Hair follicle dermal papilla cell (primary cell): ENCODE results near the genes SVOP and ANAPC7.

GRCh38 chr12:108858372-108859082 lies 1.1 kb upstream of the SSH1 start:
- CAGE, long polyA plus RNA = no peak

GRCh38 chr12:109020574-109021439 lies at the start of gene SVOP:
Gene SVOP (minus strand): TSS chr12:109021068.
- CAGE, long polyA plus RNA = no peak

- CAGE, long polyA plus RNA = no peak
These were observed 46.7 kb downstream of the ACACB start for GRCh38 chr12:109163119-109163445.

DNA sequence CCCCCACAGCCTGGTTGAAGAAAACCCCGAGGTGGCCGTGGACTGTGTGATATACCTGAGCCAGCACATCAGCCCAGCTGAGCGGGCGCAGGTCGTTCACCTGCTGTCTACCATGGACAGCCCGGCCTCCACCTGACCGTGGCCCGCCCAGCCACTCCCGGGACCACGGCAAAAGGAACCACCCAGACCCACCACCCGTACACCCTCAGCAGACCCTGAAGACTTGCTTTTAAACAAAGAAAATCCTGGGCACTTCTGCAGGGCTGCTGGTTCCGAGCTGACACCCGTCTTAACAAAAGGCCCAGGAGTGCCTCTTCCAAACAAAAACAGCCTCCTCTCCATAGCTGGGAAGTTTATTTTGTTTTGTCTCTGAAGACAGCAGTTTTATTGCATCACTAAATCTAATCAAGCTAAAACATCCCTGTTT lies 42.8 kb downstream of the FOXN4 start:
- CAGE, long polyA plus RNA = no peak

- CAGE, long polyA plus RNA = no peak
These were observed 32.8 kb downstream of the UBE3B start for GRCh38 chr12:109510129-109510657.

GRCh38 chr12:109567355-109567772 lies 5.9 kb downstream of the MMAB start:
- CAGE, long polyA plus RNA = no peak

DNA sequence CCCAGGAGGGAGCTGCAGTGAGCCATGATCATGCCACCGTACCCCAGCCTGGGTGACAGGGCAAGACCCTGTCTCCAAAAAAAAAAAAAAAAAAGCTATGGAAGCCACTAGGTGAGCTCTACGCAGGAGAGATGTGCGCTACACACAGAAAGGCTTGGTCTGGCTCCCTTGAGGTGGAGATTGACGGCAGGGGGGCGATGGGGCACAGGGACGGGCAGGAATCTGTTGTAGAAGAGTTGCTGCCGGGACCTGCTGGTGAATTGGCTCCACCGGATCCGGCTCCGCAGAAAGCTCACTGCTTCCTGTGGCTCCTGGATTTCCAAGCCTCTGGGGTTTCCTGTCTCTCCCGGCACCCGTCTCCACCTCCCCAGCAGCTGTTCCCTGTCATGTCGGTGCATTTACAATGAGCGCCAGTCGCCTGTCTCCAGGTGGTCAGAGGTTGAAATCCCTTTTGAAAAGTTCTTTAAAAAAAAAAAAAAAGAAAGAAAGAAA lies 20.6 kb downstream of the FAM222A start:
- CAGE, long polyA plus RNA = no peak

GRCh38 chr12:109736477-109736928 lies 22.9 kb downstream of the FAM222A start:
- CAGE, long polyA plus RNA = no peak

DNA sequence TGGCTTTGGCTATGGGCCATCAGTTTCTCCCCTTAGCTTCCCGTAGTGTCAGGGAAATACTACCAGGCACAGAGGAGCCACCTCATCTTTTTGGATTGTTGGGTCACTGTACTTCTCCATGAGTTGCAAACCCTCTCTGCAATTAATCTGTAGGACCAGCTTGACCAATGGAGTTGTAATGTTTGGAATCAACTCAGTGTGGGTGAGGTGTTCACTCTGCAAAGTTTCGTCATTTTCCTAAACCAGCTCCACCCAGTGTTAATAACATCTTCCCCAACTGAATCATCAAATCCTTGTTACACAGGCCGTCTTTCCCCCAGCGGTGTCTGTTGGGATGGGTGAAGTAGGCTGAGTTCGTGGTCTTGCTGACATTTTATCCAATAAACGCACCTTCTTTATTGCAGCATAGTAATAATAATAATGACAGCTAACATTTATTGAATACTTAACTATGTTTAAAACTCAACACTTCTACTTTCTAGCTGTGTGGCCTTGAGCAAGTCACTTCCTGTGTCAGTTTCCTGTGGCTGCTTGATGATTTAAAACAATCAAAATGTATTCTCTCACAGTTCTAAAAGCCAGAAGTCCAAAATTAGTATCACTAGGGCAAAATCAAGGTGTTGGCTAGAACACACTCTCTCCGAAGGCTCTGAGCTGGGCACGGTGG lies 8.1 kb upstream of the GLTP start:
- CAGE, long polyA plus RNA = no peak

GRCh38 chr12:109948022-109949040 lies 47.8 kb downstream of the GIT2 start:
- CAGE, long polyA plus RNA = no peak

DNA sequence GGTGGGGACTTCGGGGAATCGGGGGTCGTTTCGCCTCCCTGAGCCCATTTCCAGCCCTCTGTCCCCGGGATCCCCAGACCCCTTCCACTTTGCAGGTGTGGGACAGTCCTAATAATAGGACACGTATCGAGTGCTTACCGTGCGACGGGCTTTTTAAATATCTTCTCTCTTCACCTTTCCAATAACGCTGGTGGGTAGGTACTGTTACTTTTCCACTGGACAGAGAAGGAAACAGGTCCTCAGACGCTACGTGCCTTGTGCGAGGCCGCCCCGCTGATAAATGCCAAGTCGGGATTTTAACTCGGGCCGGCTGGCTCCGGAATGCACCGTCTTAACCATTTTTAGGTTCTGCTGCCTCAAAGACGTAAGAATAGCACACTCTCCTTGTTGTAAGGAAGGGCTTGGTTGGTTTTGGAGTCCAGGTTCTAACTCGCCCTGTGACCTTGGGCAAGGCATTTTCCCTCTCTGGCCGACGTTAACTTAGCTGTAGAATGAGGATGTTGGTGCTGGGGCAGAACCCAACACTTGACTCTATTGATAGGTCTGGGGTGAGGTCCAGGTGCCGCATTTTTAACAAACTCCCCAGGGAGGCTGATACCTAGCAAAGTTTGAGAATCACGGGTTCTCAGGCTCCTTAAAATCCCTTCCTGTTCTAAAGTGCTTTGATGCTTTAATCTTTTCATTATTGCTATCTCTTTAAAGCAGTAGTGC lies 739 bp downstream of the ANKRD13A start:
- CAGE, long polyA plus RNA = no peak

GRCh38 chr12:110011958-110012660 lies 12.9 kb downstream of the ANKRD13A start:
- CAGE, long polyA plus RNA = no peak

DNA sequence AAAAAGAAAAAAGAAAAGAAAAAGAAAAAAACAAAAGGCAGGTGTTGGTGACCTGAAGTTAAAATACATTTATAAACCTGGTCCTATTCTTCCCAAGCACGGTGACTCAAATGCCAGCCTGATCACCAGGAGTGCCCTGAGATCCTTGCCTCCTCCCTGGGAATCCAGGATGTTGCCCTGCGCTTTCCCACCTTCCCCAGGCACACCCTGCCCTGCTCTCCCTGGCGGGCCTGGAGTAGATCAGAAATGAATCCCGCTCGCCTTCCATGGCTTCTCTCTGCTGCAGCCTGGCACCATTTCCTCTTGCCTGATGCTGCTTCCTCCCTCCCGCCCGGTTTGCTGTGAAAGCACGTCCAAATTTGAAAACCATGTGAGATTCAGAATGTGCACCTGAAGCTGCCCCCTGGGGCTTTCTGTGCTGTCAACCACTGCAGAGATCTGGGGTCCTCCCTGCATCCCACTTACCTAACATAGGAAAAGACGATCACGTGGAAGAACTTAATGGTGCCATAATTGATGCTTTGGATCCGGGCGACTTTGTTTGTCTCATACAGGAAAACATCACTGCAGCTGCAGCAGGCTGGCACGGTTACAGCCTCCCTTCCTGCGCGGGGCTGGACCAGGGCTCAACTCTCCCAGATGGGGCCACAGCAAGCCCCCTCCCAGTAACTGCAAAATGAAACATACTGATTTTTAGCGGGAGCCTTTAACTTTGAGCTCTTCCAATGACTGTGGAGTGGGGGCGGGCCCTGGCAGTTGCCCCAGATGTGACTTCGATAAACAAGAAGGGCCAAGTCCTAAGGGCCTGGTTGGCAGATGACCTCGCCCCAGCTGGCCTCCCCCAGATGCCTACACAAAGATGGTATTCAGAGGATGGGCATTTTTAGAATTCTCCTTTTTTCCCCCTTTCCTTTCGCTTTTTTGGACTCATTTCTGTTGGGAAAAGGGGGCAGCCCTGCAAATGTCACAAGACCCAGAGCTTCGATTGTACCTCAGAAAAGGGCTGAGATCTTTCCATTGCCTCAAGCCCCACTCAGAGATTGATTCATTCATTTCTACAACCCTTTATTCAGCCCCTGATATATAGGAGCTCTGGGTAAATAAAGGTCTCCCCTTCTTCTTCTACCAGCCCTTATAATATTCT lies 25.0 kb upstream of the C12orf76 start:
- CAGE, long polyA plus RNA = no peak

- CAGE, long polyA plus RNA = no peak
These were observed 35.7 kb upstream of the ATP2A2 start for GRCh38 chr12:110245308-110245835.

- CAGE, long polyA plus RNA = no peak
These were observed 14.0 kb upstream of the ATP2A2 start for GRCh38 chr12:110266812-110267618.

GRCh38 chr12:110288979-110289601 lies 8.0 kb downstream of the ATP2A2 start:
- CAGE, long polyA plus RNA = no peak

GRCh38 chr12:110345070-110346129 lies 58.1 kb downstream of the ANAPC7 start:
- CAGE, long polyA plus RNA = no peak

GRCh38 chr12:110403087-110404390 lies at the start of gene ANAPC7:
Gene ANAPC7 (minus strand): TSS chr12:110403708.
- CAGE, long polyA plus RNA = no peak

DNA sequence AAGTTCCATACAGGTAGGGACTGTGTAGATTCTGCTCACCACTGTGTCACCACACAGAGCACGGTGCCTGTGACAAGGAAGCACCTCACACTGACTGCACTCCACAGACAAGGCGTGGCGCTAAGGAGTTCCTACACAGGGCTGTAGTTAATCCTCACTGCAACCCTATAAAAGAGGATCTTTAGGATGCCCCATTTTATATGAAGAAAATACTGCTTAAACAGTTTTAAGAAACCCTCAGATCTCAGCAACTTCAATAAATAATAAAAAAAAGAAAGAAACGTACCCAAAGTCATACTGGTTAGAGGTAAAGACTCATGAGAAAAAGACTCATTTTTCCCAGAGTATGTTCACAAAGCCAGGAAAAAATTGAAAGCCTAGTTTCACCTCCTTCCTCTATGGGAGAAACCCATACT lies 36.9 kb downstream of the RAD9B start:
- CAGE, long polyA plus RNA = no peak

DNA sequence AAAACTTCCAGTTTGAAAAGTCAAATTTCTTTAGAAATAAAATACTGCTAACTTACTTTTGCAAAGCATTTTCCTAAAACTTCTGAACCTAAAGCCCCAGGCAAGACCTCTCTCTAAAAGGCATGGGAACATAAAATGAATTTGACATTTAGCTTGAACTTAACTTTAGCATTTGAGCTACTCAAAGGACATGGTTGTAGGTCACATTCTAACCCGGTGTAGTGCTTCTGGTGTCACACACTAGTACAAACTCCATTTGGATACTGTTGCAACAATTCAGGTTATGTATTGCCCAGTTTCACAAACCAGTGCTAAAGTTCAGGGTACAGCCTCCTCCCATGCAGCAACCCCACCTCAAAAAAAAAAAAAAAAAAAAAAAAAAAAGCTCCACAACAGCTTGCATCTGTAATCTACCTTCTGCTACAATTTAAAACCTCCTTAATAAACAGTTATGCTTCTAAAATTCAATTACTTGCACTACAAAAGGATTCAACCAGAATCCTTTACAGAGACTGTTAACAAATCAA lies 7.8 kb downstream of the PPTC7 start:
- CAGE, long polyA plus RNA = no peak